ENCODE measurements around the genes AIDA and TP53BP2.

- PRO-cap, 4 experiments, result peak in 4 of 4 experiments; most common plus-strand start chr1:222712564 (in 3); most common minus-strand start chr1:222712211 (in 3)
- RAMPAGE, long total RNA, 4 experiments, result start-site peak on the plus strand in 4 of 4 experiments, at chr1:222712532-222712593 at its widest, 131 to 214 reads per replicate; start-site peak on the minus strand in 1 of 4 experiments, at chr1:222712211-222712527 at its widest, 6 to 43 reads per replicate
Observed at GRCh38 chr1:222711669-222712672, at the start of gene AIDA. AIDA (minus strand) TSS chr1:222712491.

- PRO-cap, 4 experiments, result no peak in any of the 4 experiments
- RAMPAGE, long total RNA, 4 experiments, result no peak in any of the 4 experiments
Observed at GRCh38 chr1:222817542-222818210, 2.8 kb downstream of the DISP1 start.

DNA sequence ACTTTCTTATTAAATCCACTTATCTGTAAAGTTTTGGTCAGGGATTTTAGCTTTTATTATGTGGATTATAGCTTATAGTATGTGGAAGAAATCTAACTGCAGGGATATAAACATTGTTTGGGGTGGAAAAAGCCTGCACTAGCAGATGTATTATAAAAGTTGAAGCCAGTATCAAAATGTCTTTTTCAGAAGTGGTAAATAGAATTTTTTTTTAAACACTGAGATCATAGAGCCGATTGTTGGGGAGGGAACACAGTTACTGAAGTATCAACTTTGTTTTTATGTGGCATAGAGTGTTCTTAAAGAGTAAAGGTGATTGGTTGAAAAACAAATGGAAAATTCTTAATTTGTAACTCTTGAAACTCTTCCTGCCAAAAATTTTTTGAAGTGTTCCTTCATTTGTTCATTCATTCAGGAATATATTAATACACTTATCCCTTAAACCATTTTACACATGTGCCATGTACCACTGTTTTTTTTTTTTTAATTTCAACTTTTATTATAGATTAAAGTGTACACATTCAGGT is 83.3 kb downstream of the DISP1 start:
- PRO-cap, 4 experiments, result peak in 1 of 4 experiments; most common minus-strand start position 261 of the sequence (in 1)
- RAMPAGE, long total RNA, 4 experiments, result no peak in any of the 4 experiments

GRCh38 chr1:223116586-223117131 is 26.4 kb downstream of the TLR5 start:
- PRO-cap, 4 experiments, result no peak in any of the 4 experiments
- RAMPAGE, long total RNA, 4 experiments, result no peak in any of the 4 experiments

DNA sequence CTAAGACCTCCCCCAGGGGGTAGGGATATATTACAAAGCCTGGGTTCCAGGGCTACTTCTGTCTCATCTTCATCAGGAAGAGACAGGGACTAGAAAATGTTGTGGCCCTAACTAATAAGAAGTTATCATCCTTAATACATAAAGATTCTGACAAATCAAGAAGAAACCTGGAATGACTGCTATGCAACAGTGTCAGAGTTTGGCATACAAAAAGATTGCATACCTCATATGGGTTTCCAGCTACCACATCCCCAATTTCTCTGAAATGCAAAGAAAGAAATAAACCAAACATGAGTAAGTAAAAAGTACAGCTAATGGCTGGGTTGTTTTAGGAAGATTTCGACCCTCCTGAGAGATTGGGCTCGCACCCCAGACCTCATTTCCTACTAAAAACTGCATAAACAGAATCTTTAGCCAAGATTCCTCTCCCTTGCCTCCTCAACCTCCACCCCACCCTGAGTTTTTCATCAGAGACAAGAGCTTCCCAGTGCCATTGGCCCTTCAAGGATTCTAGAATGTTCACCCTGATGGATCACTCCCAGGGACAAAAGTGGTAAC is 107.5 kb downstream of the CAPN8 start:
- PRO-cap, 4 experiments, result no peak in any of the 4 experiments
- RAMPAGE, long total RNA, 4 experiments, result no peak in any of the 4 experiments

- PRO-cap, 4 experiments, result peak in 1 of 4 experiments; most common plus-strand start chr1:223621741 (in 1)
- RAMPAGE, long total RNA, 4 experiments, result no peak in any of the 4 experiments
Observed at GRCh38 chr1:223621128-223621988, 44.1 kb downstream of the CAPN8 start.

GRCh38 chr1:223664664-223665004 is 867 bp downstream of the CAPN8 start:
- PRO-cap, 4 experiments, result no peak in any of the 4 experiments
- RAMPAGE, long total RNA, 4 experiments, result no peak in any of the 4 experiments

DNA sequence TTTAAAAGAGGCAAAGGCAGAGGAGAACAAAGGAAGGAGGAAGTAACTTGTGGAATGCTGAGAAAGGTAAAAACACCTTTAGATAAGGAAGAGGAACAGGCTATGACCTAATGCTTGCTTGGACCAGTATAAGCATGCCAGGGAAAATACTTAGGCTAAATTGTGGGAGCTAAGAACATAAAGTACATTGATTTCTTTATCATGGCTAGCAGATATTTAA is 28.1 kb downstream of the CAPN2 start:
- PRO-cap, 4 experiments, result no peak in any of the 4 experiments
- RAMPAGE, long total RNA, 4 experiments, result no peak in any of the 4 experiments

DNA sequence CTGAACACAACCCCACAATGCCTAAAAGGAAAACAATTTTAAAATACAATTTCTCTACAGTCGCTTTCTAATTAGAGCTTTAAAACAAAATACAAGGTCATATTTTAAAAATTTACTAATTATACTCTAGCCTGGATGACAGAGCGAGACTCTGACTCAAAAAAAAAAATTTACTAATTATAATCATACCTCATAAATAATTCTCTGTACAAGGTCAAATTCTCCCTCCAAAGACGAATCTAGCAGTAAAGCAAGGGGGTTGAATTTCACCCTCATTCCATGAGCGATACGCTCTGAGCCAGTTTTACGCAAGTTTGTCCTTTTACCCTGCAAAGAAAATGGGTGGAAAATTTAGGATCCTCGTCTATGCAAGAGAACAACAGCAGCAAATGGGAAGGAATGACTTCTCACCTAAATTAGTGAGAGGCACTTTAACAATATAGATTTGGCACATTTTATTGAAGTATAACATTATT is 52.6 kb downstream of the TP53BP2 start:
- PRO-cap, 4 experiments, result no peak in any of the 4 experiments
- RAMPAGE, long total RNA, 4 experiments, result no peak in any of the 4 experiments

DNA sequence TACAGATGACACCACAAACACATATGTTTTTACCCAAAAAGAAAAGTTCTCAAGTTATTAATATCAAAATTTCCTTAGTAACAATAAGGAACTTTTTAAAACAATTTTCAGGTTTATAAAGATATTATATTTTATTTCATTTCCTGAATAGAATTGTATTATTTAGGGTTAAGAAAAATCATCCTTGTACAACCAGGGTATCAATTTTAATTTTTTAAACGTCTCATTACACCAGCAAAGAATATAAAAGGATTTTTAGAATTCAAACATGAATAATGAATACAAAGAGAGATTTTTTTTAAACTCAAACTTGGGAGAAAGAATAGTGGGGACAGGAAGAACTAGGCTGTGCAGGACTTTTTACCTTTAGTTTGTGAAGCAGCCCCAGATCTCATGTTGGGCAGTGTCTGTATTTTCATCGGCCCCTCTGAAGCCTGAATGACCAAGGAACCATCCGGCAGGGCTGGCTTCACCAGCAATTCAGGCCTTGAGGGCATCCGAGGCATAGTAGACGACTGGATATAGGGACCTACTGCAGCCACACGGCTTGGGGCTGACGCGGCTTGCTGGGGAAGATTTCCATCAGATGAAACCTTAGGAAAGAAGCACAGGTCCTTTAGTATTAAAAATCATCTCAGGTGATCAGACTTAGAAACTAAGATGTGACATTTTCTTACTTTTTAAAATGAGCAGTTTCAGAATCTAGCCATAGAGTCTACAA is 43.8 kb downstream of the TP53BP2 start:
- PRO-cap, 4 experiments, result no peak in any of the 4 experiments
- RAMPAGE, long total RNA, 4 experiments, result start-site peak on the minus strand in 1 of 4 experiments, centred at position 416 of the sequence, 19 reads per replicate

DNA sequence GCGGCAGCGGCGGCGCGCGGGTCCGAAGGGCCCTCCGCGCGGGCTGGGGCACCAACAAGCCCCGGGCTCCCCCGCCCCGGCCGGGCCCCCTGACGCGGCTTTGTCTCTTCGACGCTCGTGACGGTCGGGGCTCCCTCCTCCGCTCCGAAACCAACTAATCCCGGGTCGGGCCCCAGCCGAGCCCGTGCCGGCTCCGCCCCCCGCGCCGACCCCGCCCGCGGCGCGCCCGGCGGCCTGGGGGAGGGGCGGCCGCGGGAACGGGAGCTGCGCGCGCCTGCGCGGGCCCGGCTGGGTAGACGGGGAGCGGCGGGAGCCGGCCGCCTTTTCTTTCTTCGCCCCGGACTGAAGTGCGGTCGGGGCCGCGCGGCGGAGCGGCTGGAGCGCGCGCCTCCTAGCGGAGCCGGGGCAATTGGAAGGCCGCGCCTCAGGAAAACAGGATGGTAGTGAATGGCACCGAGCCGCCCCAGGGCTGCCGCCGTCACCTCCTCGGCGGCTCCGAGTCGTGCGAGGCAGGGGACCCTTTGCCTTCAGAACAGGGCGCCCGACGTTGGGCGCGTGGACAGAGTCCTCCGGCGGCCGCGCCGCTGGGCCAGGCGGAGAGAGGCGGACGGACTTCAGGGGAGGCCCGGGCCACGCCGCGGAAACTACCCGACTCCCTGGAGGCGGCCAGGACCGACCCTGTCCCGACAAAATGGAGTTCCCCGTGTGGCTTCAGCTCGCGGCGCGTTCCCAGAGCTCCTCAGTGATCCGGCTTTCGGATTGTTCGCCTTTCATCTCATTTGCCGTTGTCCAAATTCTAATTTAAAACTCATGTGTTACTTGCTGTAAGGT is at the start of gene TP53BP2:
Gene TP53BP2 (minus strand): TSS at position 152 of the 831 bp plus-strand sequence.
- PRO-cap, 4 experiments, result peak in 4 of 4 experiments; most common plus-strand start position 296 of the sequence (in 3); most common minus-strand start position 152 of the sequence (in 4)
- RAMPAGE, long total RNA, 4 experiments, result start-site peak on the plus strand in 3 of 4 experiments, centred at positions 298 to 306 of the sequence, 5 to 8 reads per replicate

- PRO-cap, 4 experiments, result no peak in any of the 4 experiments
- RAMPAGE, long total RNA, 4 experiments, result no peak in any of the 4 experiments
Observed at GRCh38 chr1:223886312-223887348, 40.9 kb upstream of the TP53BP2 start.

GRCh38 chr1:223962004-223962526 is 116.3 kb upstream of the TP53BP2 start:
- PRO-cap, 4 experiments, result no peak in any of the 4 experiments
- RAMPAGE, long total RNA, 4 experiments, result no peak in any of the 4 experiments

DNA sequence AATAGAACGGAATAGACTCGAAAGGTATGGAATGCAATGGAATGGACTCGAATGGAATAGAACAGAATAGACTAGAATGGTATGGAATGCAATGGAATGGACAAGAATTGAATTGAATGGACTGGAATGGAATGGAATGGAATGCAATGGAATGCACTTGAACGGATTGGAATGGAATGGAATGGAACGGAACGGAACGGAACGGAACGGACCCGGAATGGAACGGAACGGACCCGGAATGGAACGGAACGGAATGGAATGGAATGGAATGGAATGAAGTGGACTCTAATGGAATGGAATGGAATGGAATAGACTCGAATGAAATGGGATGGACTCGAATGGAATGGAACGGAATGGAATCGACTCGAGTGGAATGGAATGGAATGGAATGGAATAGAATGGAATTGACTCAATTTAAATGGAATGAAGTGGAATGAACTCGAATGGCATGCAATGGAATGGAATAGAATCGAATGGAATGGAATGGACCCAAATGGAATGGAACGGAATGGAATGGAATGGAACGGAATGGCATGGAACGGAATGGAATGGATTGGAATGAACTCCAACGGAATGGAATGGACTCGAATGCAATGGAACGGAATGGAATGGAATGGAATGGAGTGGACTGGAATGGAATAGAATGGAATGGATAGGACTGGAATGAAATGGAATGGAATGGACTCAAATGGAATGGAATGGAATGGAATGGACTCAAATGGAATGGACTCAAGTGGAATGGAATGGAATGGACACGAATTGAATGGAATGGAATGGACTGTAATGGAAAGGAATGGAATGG is 101.4 kb upstream of the FBXO28 start:
- PRO-cap, 4 experiments, result no peak in any of the 4 experiments
- RAMPAGE, long total RNA, 4 experiments, result start-site peak on the plus strand in 2 of 4 experiments, centred at positions 53 to 289 of the sequence, 5 to 8 reads per replicate

DNA sequence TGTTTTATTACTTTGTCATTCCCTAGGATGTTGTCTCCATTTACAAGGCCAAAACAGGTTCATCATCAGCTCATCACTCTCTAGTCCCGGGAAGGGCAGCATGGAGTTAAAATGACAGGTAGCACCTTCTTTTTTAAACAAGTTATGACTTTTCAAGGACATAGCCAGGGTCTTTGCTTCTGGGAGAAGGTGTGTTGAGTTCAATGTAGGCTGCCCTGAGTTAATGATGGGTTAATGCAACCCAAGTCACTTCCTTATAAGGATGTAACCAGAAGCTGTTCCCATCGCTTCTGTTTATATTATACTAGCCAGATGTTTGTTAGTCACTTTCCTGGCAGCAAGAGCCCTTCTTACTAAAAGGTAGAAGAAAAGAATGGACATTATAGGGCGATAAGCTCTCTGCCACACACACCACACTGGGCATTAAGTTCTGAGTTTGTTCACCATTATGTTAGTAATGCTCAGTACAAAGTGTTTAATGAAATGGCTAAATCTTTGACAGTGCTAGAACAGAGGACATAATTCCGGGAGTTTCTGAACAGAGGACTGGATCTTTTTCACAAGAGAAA is 40.8 kb downstream of the DEGS1 start:
- PRO-cap, 4 experiments, result no peak in any of the 4 experiments
- RAMPAGE, long total RNA, 4 experiments, result no peak in any of the 4 experiments

- PRO-cap, 4 experiments, result no peak in any of the 4 experiments
- RAMPAGE, long total RNA, 4 experiments, result no peak in any of the 4 experiments
Observed at GRCh38 chr1:224420832-224421465, 13.6 kb downstream of the WDR26 start.

- PRO-cap, 4 experiments, result no peak in any of the 4 experiments
- RAMPAGE, long total RNA, 4 experiments, result no peak in any of the 4 experiments
Observed at GRCh38 chr1:224424402-224425317, 9.9 kb downstream of the WDR26 start.

- PRO-cap, 4 experiments, result peak in 1 of 4 experiments; most common plus-strand start chr1:224430712 (in 1)
- RAMPAGE, long total RNA, 4 experiments, result no peak in any of the 4 experiments
Observed at GRCh38 chr1:224430627-224431238, 3.9 kb downstream of the WDR26 start.

DNA sequence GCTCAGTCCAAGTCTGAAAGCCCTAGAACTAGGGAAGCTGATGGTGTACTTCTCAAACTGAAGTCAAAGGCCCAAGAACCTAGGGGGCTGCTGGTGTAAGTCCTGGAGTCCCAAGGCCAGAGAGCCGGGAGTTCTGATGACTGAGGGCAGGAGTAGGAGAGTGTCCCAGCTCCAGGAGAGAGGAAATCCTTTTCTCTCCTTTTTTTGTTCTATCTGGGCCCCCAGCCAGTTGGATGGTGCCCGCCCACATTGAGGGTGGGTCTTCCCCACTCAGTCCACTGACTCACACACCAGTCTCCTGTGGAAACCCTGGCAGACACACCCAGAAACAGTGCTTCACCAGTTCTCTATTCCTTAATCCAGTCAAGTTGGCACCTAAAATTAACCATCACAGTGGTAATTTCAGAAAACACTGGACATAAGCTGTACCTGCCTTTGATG is 12.6 kb upstream of the WDR26 start:
- PRO-cap, 4 experiments, result peak in 1 of 4 experiments; most common plus-strand start position 293 of the sequence (in 1); most common minus-strand start position 187 of the sequence (in 1)
- RAMPAGE, long total RNA, 4 experiments, result no peak in any of the 4 experiments

DNA sequence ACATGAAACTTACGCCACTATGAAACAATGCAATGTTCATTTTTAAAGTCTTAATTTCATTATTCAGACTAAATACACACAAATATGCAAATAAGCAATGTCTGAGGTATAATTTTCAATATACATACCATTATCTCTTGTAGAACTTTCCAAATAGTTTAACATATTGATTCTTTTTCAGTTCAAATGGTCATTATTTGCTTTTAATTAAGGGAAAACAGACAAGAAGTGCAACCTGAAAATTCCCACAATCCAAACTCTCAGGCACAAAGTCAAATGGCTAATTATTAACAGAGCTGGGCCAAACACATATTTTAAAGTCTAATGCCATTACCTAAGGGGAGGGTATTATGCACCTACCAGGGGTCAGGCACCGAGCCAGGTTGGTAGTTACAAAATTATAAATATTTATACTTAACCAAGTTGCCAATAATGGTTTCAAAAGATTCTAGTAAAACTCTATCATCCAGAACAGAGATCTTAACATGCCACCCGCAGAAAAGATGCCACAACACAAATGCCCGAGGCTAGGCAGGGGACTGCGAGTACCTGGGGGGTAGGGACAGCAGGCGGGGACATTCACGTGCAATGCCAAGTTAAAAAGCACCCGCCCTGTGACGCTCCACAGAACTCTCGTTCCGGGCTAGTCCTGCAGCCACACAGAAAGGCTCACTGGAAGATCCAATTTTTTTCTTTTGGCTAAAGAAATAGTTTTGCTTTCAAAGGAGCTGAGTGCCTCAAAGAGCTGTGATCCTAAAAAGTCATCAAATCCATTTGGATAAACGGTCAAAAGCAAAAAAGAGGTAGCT is 14.9 kb downstream of the LBR start:
- PRO-cap, 4 experiments, result no peak in any of the 4 experiments
- RAMPAGE, long total RNA, 4 experiments, result no peak in any of the 4 experiments

All from spleen (tissue), 7 donors.